Measurements from ENCODE around the genes RSPH6A, FOXA3 and NANOS2.

DNA sequence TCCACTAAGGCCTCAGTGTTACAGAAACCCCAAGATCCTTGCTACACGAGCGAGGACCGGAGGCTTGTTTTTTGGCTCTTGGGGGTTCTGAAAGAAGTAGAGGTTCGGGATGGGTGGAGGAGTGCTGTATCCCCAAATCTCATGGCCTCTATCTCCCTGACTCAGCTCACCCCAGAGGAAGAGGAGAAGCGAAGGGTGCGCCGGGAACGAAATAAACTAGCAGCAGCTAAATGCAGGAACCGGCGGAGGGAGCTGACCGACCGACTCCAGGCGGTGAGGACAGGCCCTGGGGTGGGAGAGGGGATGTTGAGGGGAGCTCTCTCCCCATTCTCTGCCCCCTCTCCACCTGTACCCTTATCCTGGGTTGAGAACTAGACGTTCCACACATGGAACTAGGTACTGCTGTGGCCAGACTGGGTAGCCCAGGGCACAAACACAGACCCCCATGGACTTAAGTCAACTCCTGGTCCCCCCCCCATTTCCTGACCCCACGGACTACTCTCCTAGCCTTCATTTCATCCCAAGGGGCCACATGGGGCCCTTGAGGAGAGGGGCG, 3.3 kb downstream of the FOSB start:
- RRBS = no CpG with 5 or more reads among the region's 16 CpGs
CAGE:
- cytosol, long polyA plus RNA = no peak
- long polyA plus RNA = no peak
- nucleus, long polyA plus RNA = no peak

DNA sequence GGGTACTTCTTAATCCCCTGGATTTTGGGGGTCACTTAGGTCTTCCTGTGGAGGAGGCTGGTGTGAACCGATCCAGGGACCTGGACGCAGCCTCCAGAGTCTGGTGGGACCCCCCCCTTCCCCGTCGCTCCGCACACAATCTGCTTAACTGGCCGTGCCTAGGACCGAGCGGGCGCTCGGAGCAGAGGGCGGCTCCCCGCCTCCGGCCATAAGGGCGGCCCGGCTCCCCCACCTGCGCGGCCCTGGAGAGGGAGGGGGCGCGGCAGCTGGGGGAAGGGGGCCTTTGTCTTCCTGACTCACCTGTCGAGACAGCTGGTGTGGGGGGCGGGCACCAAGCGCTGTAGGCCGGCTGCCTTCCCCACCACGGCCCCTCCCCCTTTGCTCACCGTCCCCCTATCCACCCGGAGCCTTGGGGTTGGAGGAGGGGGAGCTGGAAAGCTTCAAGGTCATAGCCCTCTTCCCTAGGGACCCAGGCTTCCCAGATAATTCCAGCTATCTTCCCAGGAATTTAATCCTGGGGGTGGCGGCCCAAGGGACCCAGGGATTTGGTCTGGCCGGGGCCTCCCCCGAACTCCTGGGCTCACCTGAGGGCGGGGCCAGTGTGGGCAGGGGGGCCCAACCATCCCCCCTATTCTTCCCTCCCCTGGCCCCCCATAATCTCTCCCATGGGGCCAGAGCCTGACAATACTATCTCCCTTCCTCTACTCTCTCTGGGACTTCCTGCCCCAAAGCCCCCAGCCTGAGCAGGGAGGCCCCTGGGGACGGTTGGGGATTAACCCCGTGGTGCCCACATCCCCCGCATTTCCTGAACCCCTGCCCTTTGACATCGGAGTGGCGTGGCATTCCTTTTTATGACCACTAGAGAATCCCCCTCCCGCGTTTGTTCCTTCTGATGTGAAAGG, 1.3 kb downstream of the VASP start:
- RRBS = 2% methylated on average over 4 of the region's 37 CpGs
CAGE:
- cytosol, long polyA plus RNA = no peak
- long polyA plus RNA = no peak
- nucleus, long polyA plus RNA = no peak

GRCh38 chr19:45514433-45514930, 7.2 kb downstream of the VASP start:
- RRBS = 84% methylated on average over 3 of the region's 13 CpGs
CAGE:
- cytosol, long polyA plus RNA = no peak
- long polyA plus RNA = no peak
- nucleus, long polyA plus RNA = no peak

- RRBS = no CpG with 5 or more reads among the region's 11 CpGs
CAGE:
- cytosol, long polyA plus RNA = no peak
- long polyA plus RNA = no peak
- nucleus, long polyA plus RNA = no peak
Measured at GRCh38 chr19:45525724-45526697, 18.7 kb downstream of the VASP start.

DNA sequence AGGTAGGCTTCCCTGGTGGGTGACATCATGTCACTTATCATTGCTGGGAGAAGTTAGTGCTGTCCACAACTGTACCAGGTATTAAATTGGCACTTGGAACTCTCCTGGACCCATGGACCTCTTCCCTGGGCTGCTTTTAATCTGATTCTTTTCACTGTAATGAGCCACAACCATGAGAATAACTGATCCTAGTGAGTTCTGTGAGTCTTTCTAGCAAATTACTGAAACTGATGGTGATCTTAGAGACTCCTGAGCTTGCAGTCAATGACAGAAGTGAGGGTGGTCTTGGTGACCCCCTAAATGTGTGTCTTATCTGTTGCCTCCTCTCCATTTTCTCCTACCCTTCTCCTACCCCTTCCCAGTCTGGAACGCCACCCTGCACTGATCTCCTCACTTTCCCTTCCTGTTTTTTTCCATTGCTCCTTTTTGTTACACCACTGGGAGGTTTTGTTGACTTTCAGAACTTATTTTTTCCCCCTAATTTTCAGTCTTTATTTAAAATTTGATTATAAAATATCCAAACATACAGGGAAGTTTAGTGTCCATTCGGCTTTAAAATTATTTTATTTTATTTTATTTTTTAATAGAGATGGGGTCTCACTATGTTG, 25.0 kb downstream of the VASP start:
- RRBS = no CpG with 5 or more reads among the region's 2 CpGs
CAGE:
- cytosol, long polyA plus RNA = no peak
- long polyA plus RNA = no peak
- nucleus, long polyA plus RNA = no peak

DNA sequence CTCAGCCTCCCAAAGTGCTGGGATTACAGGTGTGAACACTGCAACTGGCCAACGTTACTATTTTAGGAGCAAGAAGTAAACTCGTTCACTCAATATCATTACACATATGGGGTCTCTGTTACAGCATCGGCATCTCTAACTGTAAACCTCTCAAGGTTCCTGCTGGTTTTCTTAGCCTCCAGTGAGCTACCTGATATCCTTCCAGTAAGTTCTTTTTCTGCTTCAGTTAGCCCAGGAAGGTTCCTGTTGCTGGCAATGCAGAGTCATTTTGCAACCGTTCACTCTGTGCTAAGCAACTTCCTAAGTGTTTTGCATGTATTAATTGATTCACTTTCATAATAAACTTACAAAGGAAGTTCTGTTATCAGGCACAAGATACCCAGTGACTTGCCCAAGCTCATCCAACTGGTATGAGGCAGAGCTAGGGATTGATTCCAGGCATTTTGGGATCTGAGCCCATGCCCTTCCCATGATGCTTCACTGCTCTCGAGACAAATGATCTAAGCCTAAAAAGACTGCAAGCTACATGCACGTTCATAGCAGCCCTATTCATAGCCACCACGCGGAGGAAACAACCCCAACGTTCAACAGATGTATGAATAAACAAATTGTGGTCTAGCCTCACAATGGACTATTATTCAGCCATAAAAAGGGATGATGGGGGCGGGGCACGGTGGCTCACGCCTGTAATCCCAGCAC, 36.6 kb downstream of the VASP start:
- RRBS = no CpG with 5 or more reads among the region's 12 CpGs
CAGE:
- cytosol, long polyA plus RNA = no peak
- long polyA plus RNA = no peak
- nucleus, long polyA plus RNA = no peak

- RRBS = 84% methylated on average over 3 of the region's 11 CpGs
CAGE:
- cytosol, long polyA plus RNA = no peak
- long polyA plus RNA = no peak
- nucleus, long polyA plus RNA = no peak
Measured at GRCh38 chr19:45548088-45548814, 36.4 kb downstream of the OPA3 start.

DNA sequence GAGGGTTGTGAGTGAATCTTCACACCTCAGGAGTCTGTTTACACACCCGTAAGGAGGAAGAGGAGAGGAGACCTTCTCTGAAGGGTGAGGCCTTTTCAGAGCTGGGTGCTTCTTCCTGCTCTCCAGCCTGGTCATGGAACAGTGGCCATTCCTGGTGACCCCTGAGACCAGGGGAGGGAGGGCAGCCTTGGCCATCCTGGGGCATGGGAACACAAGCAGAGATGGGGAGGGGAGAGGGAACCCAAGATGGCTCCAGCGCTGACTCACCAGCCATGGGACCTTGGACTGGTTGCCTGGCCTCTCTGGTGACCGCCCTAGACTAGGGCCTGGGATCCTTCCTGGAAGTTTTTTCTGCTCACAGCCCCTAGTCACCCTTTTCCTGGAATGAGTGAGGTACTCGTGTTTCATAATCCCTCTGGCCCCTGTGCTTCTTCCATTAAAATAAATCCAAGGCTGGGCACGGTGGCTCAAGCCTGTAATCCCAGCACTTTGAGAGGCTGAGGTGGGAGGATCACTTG, 3.2 kb upstream of the OPA3 start:
- RRBS = no CpG with 5 or more reads among the region's 5 CpGs
CAGE:
- cytosol, long polyA plus RNA = no peak
- long polyA plus RNA = no peak
- nucleus, long polyA plus RNA = no peak

DNA sequence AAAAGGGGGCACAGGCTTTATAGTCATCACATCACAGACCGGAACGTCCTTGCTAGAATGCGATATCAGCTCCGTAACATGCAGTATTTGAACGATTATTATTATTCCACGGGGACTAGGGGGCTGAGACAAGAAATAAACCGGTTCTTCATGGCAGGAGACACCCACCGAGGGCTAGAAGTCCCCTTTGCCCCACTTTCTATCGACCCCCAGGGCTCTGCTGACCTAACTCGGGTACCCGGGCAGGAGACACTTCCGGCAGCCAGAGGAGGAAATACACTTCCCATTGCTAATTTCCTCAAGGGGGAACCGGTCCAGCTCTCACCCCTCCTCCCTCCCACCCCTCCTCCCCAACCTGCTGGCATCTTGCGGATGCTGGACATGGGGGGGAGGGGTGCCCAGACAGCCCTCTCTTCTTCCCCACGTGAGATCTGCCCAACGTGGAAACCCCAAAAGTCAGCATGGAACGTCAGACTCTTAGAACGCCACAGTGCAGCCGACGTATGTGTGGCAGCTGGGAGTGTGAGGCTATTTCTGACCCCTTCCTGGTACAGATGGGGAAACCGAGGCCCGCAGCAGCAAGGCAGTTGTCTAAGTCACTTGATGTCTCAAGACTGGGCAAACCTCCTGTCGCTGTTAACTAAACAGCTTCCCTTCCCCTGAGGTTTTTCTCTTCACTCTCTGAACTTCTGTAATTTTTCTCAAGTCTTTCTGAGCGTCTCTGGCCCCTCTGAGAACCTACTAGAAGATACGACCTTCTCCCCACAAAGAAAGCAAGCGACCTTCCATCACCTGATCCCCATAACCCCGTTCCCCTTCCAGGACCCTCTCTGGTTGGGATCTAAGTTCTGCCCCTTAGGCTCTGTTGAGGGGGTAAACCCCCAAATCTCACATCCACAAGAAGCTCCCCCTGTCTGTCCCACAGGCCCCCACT, 3.6 kb downstream of the GPR4 start:
- RRBS = 11% methylated on average over 9 of the region's 27 CpGs
CAGE:
- cytosol, long polyA plus RNA = no peak
- long polyA plus RNA = no peak
- nucleus, long polyA plus RNA = no peak

DNA sequence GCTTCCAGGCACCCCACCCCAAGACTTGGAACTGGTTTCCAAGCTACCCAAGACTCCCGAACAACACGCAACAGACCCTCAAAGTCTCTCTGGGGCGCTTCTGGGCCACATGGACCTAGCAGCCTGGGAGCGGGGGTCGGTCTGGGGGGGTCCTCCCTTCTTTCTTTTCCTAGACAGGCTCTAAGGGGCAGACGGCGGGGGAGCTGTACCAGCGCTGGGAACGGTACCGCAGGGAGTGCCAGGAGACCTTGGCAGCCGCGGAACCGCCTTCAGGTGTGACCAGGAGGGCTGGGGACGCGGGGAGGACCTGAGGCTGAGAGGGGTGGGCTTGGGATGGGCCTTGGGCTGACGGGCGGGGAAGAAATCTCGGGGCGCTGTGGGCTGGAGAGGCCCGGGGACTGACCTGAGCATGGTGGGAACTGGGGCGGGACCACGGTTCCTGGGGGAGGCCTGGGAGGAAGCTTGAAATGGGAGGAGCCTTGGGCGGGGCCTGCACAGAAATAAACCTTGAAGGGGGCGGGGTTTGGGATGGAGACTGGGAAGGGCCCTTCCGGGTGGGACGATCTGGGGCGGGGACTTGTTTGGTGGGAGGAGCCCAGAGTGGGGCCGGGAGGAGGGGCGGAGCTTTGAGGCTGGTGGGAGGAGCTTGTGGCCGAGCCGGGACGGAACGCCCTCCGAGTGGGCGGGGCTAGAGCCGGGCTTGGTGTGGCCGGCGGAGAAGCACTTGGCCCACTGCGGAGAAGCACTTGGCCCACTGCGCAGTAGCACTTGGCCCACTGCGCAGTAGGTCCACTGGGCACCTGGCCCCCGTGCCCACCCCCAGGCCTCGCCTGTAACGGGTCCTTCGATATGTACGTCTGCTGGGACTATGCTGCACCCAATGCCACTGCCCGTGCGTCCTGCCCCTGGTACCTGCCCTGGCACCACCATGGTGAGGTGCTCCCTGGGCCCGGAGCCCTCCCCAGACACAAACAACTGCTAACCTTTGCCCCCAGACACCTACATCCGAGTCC, 2.7 kb downstream of the GIPR start:
- RRBS = 12% methylated on average over 8 of the region's 50 CpGs
CAGE:
- cytosol, long polyA plus RNA = no peak
- long polyA plus RNA = no peak
- nucleus, long polyA plus RNA = no peak

DNA sequence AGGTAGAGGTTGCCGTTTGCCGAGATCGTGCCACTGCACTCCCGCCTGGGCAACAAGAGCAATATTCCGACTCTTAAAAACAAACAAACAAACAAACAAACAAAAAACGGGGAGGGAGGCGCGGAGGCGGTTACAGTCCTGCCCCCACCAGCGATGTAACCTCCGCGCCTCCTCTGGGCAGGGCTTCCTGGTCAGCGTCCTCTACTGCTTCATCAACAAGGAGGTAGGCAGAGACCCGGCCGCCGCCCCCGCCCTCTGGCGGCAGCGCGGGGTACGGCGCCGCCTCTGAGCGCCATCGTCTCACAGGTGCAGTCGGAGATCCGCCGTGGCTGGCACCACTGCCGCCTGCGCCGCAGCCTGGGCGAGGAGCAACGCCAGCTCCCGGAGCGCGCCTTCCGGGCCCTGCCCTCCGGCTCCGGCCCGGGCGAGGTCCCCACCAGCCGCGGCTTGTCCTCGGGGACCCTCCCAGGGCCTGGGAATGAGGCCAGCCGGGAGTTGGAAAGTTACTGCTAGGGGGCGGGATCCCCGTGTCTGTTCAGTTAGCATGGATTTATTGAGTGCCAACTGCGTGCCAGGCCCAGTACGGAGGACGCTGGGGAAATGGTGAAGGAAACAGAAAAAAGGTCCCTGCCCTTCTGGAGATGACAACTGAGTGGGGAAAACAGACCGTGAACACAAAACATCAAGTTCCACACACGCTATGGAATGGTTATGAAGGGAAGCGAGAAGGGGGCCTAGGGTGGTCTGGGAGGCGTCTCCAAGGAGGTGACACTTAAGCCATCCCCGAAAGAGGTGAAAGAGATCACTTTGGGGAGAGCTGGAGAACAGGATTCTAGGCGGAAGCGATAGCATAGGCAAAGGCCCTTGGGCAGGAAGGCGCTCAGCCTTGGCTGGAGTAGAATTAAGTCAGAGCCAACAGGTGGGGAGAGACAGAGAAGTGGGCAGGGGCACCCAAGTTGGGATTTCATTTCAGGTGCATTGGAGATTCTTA, 10.0 kb downstream of the SNRPD2 start:
- RRBS = 3% methylated on average over 6 of the region's 58 CpGs
CAGE:
- cytosol, long polyA plus RNA = no peak
- long polyA plus RNA = no peak
- nucleus, long polyA plus RNA = no peak

GRCh38 chr19:45687307-45687799, 4.4 kb downstream of the SNRPD2 start:
- RRBS = no CpG with 5 or more reads among the region's 15 CpGs
CAGE:
- cytosol, long polyA plus RNA = no peak
- long polyA plus RNA = no peak
- nucleus, long polyA plus RNA = start-site peak on the plus strand at chr19:45687461-45687572, 46 and 20 reads in 2 replicates

DNA sequence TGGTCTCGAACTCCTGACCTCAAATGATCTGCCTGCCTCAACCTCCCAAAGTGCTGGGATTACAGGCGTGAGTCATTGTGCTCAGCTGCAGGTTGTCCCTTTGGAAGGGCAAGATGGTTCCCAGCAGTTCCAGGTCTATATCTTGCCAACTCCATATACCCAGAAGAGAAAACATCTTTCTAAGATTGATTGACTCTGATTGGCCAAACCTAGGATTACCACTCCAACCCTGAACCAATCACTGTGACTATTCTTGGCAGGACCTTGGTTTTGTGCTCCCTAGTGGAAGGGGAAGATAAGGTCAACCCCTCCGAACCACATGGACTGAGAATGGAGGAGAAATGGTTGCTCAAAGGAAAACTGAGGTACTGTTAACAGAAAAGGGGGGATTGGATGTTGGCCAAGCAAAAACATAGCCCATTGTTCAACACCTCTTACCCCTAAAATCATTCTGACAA, 6.2 kb downstream of the MEIOSIN start:
- RRBS = no CpG with 5 or more reads among the region's 3 CpGs
CAGE:
- cytosol, long polyA plus RNA = no peak
- long polyA plus RNA = no peak
- nucleus, long polyA plus RNA = no peak

- RRBS = 40% methylated on average over 4 of the region's 55 CpGs
CAGE:
- cytosol, long polyA plus RNA = no peak
- long polyA plus RNA = no peak
- nucleus, long polyA plus RNA = no peak
Measured at GRCh38 chr19:45815030-45815767, at the start of gene RSPH6A. Gene RSPH6A, minus strand, starts transcription at chr19:45815308.

- RRBS = no CpG with 5 or more reads among the region's 16 CpGs
CAGE:
- cytosol, long polyA plus RNA = no peak
- long polyA plus RNA = no peak
- nucleus, long polyA plus RNA = no peak
Measured at GRCh38 chr19:45822884-45823566, 7.9 kb upstream of the RSPH6A start.

GRCh38 chr19:45834896-45835509, 19.9 kb upstream of the RSPH6A start:
- RRBS = no CpG with 5 or more reads among the region's 7 CpGs
CAGE:
- cytosol, long polyA plus RNA = no peak
- long polyA plus RNA = no peak
- nucleus, long polyA plus RNA = no peak

DNA sequence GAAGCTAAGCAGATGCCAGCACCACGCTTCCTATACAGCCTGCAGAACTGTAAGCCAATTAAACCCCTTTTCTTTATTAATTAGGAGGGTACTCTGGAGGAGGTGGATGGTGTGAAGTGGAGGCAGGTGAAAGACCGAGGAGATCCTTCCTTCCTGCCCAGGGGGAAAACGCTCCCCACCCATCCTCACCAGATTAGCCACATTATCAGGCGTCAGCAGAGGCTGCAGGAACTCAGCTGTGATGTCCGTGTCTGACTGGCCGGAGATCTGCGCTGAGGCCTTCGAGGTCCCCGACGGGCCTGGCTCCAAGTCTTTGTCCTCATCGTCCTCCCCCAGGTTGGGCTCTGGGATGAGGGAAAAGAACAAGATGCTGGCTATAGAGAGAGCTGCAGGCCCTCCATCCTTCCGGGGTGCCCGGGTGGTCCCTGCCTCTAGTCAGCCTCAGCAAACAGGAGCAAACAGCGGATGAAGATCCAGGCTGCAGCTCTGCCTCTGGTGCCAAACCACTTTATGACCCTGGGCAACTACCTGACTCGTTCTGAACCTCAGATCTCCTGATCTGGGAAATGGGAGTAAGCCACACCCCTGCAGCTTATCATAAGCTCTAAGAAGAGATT, 23.3 kb upstream of the RSPH6A start:
- RRBS = no CpG with 5 or more reads among the region's 15 CpGs
CAGE:
- cytosol, long polyA plus RNA = no peak
- long polyA plus RNA = no peak
- nucleus, long polyA plus RNA = no peak

- RRBS = 3% methylated on average over 30 of the region's 73 CpGs
CAGE:
- cytosol, long polyA plus RNA = no peak
- long polyA plus RNA = no peak
- nucleus, long polyA plus RNA = no peak
Measured at GRCh38 chr19:45863950-45864789, at the start of gene FOXA3. Gene FOXA3, plus strand, starts transcription at chr19:45864326.

GRCh38 chr19:45914639-45915168, at the start of gene NANOS2:
Gene NANOS2, minus strand, starts transcription at chr19:45914778.
- RRBS = no CpG with 5 or more reads among the region's 5 CpGs
CAGE:
- cytosol, long polyA plus RNA = no peak
- long polyA plus RNA = no peak
- nucleus, long polyA plus RNA = no peak

DNA sequence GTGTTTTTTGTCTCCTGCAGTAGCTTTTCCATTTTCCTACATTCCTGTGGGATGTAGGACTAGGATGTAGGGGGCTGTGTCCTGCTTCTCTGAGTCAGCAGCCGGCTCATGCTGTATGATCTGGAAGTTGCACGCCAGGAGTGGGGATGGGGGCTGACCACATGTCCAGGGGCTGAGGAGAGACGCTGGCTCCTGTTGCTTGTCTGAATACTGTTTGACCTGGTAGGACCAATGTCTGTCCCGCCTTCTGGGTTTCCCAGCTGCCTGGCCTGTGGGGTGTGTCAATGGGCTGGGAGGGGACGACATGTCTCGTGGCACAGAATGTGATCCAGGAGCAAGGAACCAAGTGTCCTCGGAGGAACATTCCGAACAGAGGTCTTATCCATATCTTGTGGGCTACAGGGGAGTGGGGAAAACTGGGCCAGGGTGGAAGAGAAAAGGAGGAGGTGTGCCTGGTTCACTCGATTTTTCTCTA, 14.5 kb downstream of the NOVA2 start:
- RRBS = no CpG with 5 or more reads among the region's 9 CpGs
CAGE:
- cytosol, long polyA plus RNA = no peak
- long polyA plus RNA = no peak
- nucleus, long polyA plus RNA = no peak